OVCAR3 (cell line): ENCODE measurements around a stretch of chr16.

- RRBS, result no CpG with 5 or more reads among the region's 11 CpGs
These were observed 47.3 kb downstream of the IRF8 start for GRCh38 chr16:85946126-85946705.

- RRBS, result no CpG with 5 or more reads among the region's 13 CpGs
These were observed 63.3 kb downstream of the IRF8 start for GRCh38 chr16:85962207-85962763.

DNA sequence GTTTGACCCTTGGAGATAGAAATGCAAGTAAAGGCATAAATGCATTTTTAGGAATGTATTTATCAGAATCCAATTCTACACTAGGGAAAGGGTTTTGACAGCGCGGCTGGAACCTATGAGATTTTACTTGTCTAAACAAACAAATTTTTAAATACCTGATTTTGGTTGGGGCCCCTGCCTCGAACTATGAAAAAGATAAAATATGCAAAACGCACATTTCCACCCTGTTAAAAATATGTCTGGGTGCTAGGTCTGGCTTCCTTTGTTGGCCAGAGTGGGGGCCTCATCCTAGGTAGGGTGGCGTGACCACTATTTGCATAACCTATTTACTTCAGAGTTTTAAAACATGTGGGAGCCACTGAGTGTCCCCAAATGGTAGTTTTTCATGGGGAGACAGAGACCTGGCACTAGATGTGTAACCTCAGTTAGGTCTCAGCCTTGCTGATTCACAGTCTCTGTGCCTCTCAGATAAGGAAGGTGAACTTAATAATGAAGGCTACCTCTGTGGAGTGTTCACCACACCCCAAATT is 103.1 kb downstream of the IRF8 start:
- RRBS, result no CpG with 5 or more reads among the region's 5 CpGs

- RRBS, result no CpG with 5 or more reads among the region's 18 CpGs
These were observed 297.0 kb downstream of the IRF8 start for GRCh38 chr16:86195877-86196478.

DNA sequence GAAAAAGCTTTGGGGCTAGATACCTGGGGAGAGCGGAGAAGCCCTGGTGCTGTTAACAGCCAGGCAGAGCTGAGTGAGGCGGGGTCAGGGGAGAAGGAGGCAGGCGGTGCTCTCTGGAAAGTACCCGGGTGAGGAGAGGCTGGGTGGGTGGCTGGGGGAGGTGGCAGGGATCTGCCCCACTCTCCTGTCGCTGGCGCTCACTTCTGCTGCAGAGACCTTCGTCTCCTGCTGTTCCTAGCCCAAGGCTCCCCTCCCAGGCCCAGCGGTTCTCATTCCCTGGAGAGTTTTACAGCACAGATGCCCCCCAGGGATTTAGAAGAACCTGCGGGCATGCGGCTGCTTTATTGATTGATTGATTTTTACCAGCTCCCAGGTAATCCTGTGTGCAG is 302.8 kb downstream of the IRF8 start:
- RRBS, result no CpG with 5 or more reads among the region's 10 CpGs

GRCh38 chr16:86222460-86223851 is 287.4 kb upstream of the FOXF1 start:
- RRBS, result no CpG with 5 or more reads among the region's 26 CpGs

DNA sequence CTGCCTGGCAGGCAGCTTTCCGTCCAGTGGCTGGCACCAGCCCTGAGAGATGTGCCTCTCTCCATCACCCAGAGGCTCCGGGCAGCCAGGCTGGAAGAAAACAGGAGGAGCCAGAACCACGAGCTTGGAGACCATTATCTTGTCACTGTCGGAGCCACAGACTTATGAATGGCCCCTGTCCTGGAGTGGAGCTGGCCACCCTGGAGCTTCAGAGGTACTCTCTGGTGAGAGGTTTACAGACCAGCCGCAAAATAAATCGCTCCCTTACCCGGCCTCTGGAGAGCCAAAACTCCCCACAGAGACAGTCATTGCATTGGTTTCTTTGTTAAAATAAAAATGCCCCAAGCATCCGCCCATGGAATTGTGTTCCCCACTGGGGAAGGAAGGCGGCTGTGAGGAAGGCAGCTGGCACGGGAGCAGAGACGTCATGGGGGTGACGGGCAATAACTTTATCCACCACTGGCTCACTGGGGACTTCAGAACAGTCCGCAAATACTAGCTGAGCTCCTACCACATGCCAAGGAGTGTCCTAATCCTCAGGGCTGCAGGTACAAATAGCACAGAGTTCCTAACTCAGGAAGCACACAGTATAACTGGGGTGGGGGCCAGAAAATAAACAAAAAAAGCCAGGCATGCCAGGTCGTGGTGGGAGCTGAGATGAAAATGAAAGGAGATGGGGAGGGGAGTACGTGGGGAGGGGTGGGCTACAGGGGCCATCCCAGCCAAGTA is 266.2 kb upstream of the FOXF1 start:
- RRBS, result no CpG with 5 or more reads among the region's 15 CpGs

GRCh38 chr16:86494513-86494781 is 15.9 kb upstream of the FOXF1 start:
- RRBS, result 54% methylated on average over 8 of the region's 19 CpGs

- RRBS, result 28% methylated on average over 12 of the region's 45 CpGs
These were observed 15.4 kb upstream of the FOXF1 start for GRCh38 chr16:86494782-86495434.

GRCh38 chr16:86501019-86501564 is 9.2 kb upstream of the FOXF1 start:
- RRBS, result no CpG with 5 or more reads among the region's 7 CpGs

GRCh38 chr16:86512131-86512585 is 1.8 kb downstream of the FOXF1 start:
- RRBS, result 100% methylated on average over 1 of the region's 15 CpGs

GRCh38 chr16:86555399-86555886 is 408 bp upstream of the MTHFSD start:
- RRBS, result 8% methylated on average over 12 of the region's 29 CpGs

DNA sequence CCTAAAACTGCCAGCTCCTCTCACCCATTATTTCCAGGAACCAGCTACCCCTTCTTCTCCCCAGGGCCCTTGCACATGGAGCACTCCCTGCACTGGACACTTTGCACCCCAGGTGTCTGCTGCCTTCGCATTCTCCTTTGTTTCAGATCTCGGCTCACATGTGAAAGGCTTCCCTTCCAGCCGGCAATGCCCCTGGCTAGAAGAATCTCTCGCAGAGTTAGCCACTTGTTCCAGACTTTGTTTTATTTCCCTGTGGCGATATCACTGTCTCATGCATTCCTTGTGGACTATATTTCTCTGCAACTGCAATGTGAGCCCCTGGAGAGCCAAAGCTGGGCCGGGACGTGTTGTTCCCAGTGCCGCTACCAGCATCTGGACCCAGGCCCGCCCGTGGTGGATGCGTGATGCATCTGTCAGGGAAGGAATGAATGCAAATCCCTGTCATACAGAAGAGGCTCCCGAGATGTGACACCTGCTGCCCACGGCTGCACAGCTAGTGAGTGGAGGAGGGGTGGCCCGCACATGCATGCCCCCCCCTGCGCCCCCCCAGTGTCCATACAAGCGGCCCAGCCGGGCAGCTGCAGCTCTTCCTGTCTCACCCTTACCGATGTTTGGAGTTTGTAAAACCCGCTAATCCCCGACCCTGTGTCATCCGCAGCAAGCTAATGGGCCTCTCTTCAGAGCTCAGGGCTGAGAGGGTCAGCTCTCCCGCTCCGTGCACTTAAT is 91.5 kb downstream of the FOXL1 start:
- RRBS, result no CpG with 5 or more reads among the region's 23 CpGs

DNA sequence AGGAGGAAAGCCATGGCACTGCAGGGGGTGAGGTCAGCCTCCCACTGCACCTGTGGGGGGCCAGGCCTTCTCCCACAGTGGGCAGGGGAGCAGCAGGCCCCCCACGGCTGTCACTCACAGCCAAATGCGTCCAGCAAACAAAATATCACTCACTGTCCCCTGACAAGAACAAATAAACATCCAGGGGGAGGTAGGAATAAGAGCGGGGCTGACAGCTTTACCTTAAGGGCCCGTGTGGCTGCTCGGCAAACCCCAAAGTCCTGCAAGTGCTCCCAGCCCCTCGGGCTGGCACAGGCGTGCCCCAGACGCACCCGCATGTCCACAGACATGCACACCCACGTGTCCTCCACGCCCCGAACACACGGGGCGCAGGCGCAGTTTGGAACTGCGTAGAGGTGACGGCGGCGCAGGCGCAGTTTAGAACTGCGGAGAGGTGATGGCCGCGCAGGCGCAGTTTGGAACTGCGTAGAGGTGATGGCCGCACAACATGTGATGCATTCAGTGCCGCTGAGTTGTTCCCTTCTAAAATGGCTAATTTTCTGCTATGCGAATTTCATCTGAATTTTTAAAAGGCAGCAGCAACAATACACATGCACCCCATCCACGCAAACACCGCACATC is 291.2 kb downstream of the FOXL1 start:
- RRBS, result no CpG with 5 or more reads among the region's 30 CpGs

DNA sequence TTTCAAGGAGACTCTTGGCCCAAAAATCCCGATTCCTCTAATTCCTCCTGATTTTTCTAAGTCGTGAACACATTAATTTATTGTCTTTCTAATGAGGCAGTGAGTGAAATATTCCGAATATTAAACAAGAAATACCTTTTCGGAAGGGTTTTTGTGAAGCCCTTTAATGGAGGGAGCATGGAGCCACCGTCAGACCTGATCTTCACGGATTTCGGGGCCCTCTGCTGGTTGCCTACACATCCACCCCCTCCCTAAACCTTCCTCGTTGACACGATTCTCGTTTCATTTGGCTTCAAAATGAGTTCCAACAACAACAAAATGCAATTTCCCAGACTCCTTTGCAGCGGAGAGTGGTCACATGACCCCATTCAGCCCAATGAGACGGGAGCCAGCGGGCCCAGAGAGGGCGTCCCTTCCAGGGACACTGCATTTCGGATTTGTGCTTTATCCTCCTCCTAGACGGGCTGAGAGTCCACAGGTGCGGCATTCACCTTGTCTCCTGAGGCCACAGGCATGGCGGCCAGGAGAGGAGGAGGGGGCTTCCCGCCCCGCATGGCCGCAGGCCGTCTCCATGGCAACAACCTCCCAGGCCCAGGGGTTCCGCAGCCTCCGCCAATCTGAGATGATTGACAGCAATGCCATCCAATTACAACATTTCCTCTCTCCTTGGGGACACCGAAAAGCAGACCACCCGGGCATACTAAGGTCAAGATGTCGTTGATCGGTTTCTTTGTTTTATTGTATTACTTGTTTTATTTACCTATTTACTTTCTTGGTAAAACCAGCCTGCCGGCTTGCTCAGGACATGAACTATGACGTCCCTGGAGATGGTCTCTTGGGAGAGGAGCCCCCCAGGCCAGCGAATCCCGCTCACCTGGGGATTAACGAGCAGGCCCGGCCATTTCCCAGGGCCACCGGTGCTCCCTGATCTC is 259.8 kb downstream of the C16orf95 start:
- RRBS, result 18% methylated on average over 6 of the region's 35 CpGs

- RRBS, result no CpG with 5 or more reads among the region's 20 CpGs
These were observed 254.5 kb downstream of the C16orf95 start for GRCh38 chr16:87062553-87063255.

GRCh38 chr16:87207551-87208076 is 109.6 kb downstream of the C16orf95 start:
- RRBS, result no CpG with 5 or more reads among the region's 9 CpGs

- RRBS, result no CpG with 5 or more reads among the region's 20 CpGs
These were observed 10.5 kb upstream of the C16orf95 start for GRCh38 chr16:87327491-87328212.

DNA sequence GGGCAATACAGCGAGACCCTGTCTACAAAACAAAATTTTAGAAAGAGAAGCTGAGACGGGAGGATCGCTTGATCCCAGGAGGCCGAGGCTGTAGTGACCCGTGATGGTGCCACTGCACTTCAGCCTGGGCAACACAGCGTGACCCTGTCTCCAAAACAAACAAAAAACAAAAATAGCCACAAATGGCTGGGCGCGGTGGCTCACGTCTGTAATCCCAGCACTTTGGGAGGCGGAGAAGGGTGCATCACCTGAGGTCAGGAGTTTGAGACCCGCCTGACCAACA is 1.1 kb upstream of the FBXO31 start:
- RRBS, result no CpG with 5 or more reads among the region's 11 CpGs

DNA sequence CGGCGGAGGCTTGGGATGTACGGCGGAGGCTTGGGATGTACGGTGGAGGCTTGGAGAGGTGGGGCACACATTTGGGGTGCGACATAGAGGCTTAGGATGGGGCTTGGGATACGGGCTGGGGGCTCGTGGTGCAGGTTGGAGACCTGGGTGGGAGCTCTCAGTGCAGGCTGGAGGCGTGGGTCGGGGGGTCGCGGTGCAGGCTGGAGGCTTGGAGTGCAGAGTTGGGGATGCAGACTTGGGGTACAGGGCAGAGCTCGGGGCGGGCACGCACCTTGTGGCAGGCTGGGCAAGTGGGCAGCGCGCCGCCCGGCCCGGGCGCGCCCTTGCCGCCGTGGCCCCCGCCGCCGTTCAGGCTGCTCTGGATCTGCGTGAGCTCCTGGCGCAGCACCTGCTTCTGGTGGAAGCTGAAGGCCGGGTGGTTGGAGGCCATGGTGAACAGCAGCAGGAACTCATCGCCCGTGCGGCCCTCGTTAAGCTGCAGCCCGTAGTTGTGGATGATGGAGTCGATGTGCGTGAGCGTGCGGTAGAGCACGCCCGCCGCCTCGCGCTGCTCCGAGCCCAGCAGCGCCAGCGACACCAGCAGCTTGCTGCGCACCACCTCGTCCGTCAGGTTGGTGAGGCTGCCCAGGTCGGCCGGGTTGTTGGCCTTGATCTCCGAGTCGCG is 1.3 kb downstream of the ZCCHC14 start:
- RRBS, result 87% methylated on average over 10 of the region's 55 CpGs